GM19240 (cell line): ENCODE measurements around the genes PKD1L1, SUN3 and DDC.

DNA sequence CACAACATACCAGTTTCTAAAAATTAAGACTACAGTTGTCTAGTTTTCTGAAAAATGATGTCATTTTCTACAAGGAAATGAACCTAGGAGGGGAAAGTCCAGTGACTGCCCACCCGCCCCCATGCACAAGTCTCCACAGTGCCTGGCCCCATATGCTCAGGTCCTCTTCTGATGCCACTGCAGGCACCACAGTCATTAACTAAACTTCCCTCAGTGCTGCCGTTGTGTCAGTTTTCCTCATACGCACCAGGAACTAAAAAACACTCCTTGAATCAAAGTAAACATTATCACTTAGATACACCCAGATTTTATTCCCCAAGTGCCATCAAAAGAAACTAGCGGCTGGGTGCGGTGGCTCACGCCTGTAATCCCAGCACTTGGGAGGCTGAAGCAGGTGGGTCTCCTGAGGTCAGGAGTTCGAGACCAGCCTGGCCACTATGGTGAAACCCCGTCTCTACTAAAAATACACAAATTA lies 6.9 kb upstream of the TNS3 start:
- RRBS: no CpG with 5 or more reads among the region's 8 CpGs

DNA sequence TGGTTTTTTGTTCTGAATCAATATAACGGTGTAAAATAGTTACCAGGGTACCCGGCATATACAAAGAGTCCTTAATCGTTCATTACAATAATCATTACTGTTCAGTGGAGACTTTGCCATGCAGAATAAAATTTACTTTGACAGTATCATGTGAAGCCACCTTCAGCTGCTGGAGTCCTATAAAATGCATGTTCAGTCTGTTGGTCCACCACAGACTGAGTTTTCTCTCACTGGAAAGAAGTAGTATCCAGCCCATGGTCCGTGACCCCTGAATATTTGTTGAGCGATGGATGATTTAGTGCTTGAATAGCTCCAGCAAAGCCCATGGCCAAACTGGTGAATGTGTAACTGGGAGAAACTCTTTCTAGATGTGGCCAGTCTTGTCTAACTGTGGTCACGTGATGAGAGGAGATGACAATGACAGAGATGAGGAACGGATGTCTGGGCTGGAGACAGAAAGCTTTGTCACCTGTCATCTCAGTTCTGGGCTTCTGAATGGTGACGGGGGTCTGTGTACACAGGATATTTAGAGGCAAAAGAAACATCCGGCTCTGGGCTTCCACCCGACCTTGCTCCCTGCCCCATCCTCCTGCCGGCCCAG lies 152.3 kb upstream of the TNS3 start:
- RRBS: 54% methylated on average over 3 of the region's 11 CpGs

- RRBS: no CpG with 5 or more reads among the region's 22 CpGs
Observed at GRCh38 chr7:47936791-47937794, 11.2 kb downstream of the PKD1L1 start.

DNA sequence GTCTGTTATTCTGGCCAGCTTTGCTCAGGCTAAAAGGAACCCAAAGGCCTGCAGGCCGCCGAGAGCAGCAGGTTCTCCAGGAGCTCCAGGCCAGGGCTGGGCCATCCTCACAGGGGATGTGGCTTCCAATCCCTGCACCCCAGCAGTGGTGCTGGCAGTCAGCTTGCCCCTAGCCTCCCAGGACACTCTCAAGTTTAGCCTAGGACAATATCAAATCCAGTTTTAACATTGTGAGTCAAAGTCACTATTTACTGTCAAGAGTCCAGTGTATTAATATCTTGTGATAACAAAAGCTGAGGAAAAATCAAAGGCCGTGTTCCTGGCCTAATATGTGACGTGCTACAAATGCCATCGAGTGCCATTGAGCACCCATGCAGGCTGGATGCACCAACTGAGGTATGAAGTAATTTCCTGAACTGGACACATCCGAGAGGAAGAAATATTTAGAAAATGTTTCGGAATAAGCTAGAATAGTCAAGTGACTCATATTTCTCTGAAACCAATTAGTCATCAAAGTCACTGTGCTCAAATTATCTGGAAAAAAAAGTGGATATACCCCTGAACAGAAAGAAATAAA lies 6.9 kb downstream of the PKD1L1 start:
- RRBS: no CpG with 5 or more reads among the region's 7 CpGs

- RRBS: no CpG with 5 or more reads among the region's 7 CpGs
Observed at GRCh38 chr7:47948178-47948869, at the start of gene PKD1L1. Gene PKD1L1 (minus strand): TSS chr7:47948466.

DNA sequence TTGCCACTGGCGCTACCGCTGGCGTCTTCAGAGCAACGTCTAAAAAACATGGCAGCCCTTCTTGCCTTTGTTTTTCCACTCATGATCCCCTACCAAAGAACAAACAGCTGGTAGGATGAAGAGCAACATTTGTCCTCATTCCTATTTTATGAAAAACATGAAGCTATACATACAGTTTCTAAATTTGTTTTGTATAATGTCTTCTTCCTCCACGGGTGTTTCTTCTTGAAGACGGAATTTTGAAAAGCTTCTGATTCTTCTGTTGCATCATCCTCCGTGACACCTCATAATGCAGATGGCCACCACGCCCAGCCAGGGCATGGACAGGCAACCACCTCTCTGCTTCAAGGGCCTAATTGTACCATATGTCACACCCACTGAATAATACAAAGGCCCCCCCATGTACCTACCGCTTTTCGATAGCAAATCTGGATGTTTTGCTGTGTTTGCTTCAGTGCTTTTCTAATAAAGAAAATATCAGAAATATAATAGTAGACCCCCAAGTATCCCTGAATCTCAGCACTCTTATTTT lies at the start of gene SUN3:
Gene SUN3 (minus strand): TSS at position 252 of the 532 bp plus-strand sequence.
- RRBS: no CpG with 5 or more reads among the region's 10 CpGs

GRCh38 chr7:50167540-50167985 lies 71.9 kb downstream of the SPATA48 start:
- RRBS: no CpG with 5 or more reads among the region's 7 CpGs

- RRBS: 2% methylated on average over 73 of the region's 128 CpGs
Observed at GRCh38 chr7:50303579-50304383, 735 bp upstream of the IKZF1 start.

DNA sequence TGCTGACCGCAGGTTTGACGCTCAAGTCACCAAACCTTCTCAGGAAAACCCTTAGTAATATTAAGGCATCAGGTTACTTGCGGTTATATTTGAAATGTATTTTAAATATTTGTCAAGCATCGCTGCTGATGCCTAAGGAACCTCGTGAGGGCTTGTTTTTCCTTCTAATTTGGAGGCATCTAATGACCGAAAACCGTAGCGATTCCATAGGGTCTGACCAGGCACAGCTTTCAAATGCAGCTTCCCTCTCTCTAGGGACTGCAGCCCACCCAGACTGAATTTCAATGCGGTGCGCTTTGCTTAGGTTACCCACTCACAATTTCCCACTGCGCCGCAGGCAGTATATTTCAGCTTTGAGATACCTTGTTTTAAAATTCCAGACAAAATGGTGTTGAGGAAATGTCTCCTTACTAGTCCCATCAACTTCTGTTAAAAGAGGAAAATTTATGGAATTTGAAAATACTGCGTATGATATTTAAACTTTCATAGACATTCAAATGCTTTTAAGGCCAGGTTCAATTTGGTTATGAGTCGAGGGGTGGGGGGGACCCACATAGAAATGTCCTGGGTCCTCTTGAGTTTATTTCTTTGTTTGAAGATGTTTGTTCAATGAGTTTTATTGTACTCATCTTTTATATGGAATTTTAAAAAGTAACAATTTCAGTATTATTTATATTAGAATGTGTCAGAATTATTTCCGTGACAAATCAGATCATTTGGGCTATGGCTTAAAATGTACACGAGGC lies 1.0 kb downstream of the IKZF1 start:
- RRBS: no CpG with 5 or more reads among the region's 16 CpGs

GRCh38 chr7:50316955-50317766 lies 12.6 kb downstream of the IKZF1 start:
- RRBS: no CpG with 5 or more reads among the region's 8 CpGs

- RRBS: no CpG with 5 or more reads among the region's 16 CpGs
Observed at GRCh38 chr7:50360218-50360986, 55.9 kb downstream of the IKZF1 start.

DNA sequence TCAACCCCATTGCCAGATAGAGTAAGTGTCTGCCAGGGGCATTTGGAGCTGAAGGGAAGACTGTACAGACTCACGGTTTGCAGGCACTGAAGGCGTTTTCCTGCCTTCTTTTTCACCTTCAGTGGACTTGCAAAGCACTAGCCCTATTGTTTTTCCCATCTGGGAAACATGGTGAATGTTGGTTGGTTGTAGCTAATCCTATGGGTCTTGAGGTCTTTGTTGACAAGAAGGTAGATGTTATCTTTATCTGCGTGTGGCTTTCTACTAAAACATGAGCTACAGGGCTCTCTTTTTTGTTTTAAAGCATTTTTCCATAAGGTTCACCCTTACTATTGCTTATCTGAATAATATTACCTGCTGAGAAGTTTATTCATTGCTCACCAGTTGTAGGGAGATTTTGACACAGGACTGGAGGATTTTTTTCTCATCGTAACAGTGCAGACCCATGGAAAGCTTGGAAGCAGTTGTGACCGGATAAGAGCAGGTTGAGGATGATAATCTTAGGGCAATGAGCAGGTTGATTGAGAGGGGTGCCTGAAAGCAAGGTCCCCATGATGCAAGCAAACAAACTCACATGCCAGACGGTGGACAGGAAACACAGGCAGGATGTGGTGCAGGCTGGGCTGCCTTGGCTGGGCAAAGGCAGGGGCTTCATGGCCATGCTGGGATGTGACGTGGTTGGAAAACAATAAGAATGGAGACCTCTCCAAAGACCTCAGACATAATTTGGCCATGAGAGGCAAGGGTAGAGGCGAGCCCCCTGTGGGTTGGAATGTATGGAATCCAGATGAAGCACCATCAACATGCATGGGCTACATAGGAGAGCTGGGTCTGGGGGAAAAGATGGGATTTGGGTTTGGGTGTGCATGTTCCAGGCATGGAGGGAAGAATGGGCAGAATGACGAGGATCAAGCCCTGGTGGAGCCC lies 58.1 kb downstream of the IKZF1 start:
- RRBS: no CpG with 5 or more reads among the region's 9 CpGs

- RRBS: no CpG with 5 or more reads among the region's 6 CpGs
Observed at GRCh38 chr7:50564925-50565792, at the start of gene DDC. Gene DDC (minus strand): TSS chr7:50565405.

DNA sequence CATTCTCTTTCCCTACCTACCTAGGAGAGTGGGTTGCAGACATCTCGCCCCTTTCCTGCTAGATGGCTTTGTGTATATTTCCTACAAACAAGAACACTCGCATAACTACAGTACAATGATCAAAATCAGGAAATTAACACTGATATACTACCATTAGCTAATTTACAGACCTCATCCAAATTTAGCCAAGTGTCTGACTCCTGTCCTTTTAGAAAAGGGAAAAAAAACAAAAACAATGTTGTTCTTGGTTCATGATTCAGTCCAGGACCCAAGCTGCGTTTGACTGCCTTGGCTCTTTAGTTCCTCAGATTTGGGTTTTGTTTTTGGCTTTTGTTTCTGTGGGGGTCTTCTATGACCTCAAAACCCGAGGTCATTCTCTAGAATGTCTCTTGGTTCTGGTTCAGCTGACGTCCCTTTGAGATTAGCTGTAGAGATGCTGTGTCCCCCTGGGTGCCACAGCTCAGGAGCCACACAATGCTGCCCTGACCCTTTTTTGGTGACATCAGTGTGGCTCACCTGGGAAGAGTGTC lies 89.6 kb upstream of the DDC start:
- RRBS: no CpG with 5 or more reads among the region's 5 CpGs

DNA sequence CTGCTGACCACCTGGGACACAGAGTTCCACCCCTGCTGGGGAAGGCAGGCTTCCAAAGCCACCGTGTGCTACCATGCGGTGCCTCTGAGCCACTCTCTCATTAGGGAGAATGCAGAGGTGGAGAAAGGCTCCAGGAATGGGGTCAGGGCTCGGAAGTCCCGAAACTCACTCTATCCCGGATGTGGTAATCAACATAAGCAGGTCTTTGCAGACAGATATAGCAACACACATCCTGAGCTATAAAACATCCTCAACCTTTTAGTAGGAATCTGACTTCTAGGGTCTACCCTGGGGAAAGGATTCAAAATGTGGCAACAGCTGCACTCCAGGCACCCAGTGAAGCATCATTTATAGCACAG lies 91.4 kb upstream of the DDC start:
- RRBS: no CpG with 5 or more reads among the region's 5 CpGs

DNA sequence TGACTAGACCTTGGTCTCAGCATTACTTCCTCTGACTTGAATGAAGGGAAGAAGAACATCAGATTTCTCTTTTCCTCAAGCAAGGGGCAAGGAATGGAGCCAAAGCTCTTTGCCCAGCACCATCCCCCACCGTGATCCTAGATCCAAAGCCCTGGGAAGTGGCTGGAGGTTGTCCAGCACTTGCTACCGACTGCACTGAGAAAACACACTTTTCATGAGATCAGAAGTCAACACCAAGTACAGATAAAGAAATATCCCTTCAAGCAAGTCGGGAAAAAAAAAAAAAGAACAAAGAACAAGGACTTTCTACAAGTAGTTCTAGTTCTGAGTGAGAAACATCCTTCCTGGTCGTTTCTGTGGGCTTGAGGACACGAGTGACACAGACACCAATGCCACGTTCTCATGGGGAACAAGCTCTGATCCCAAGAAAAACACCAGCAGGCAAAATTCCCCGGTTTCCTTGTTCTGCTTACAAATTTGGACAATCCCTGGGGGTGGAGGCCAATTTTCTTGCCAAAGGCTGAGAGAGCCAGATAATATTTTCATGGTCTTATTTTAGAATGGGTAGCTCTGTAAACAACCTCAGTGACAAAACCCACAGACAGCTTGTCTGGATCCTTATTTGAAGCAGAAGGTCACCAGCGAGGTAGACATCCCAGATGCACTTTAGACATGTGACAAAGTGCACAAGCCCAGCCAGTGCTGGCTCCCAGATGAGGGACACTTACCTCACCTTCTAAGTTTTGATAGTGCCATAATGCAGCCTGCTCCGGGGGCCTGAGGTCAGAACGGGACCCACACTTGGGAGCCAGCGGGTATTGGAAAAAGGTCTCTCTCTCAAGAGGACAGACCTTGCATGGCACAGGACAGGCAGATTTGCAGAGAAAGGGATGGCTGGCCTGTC lies 102.4 kb upstream of the DDC start:
- RRBS: no CpG with 5 or more reads among the region's 11 CpGs

DNA sequence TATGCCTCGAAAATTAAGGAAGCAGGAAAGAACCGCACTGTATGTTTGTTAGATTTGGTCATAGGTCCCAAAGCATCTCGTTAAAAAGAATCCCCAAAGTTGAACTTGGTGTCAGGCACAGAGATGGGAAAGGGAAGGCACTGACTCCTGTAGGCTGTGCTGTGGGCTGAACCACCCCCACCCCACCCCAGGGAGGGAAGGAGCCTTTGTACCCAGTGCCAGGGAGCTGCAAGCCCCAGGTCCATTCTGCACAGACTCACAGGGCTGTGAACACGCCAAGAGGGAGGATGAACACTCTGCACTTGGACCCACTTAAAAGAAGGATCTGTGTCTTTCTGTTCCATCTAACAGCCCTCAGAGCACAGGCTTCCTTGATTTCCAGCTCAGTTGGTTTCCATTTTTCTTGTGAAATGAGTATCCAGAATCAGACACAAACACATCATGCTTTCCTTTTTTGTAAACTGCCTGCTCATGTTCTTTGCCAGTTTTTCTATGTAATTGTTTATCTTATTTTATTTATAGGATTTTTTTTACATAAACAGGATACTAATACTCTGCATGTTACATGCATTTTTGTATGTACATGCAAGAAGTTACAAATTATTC lies 84.9 kb downstream of the GRB10 start:
- RRBS: no CpG with 5 or more reads among the region's 4 CpGs

DNA sequence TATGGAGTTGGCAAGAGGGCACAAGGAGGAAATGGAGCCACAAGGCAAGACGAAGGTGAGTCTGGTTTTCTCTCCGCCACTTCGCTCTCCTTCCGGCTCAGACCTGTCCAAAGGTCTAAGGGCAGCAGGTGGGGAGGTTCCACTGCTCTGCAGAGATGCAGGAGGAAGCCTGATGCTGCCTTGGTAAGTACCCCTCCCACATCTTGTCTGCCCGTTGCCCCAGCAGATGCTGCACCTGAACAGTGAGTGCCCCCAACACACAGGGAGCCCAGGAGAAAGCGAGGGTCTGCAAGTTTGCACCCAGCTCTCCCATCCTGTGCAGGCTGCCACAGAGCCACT lies 235.3 kb downstream of the COBL start:
- RRBS: no CpG with 5 or more reads among the region's 6 CpGs

- RRBS: no CpG with 5 or more reads among the region's 4 CpGs
Observed at GRCh38 chr7:51263546-51264196, 52.9 kb downstream of the COBL start.

DNA sequence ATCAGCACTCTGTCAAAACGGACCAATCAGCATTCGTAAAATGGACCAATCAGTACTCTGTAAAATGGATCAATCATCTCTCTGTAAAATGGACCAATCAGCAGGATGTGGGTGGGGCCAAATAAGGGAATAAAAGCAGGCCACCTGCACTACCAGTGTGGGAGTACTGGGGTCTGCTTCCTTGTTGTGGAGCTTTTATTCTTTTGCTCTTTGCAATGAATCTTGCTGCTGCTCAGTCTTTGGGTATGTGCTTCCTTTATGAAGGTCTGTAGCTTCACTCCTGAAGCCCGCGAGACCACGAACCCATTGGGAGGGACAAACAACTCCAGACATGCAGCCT lies 17.9 kb upstream of the POM121L12 start:
- RRBS: no CpG with 5 or more reads among the region's 5 CpGs